M059J (cell line): Measurements from ENCODE around the gene PLPP3.

GRCh38 chr1:56531284-56531684, 48.1 kb downstream of the PLPP3 start:
- RAMPAGE, long total RNA: no peak

- RAMPAGE, long total RNA: no peak
Observed at GRCh38 chr1:56534267-56534930, 45.0 kb downstream of the PLPP3 start.

GRCh38 chr1:56570672-56571710, 8.4 kb downstream of the PLPP3 start:
- RAMPAGE, long total RNA: no peak

GRCh38 chr1:56577241-56577604, 2.1 kb downstream of the PLPP3 start:
- RAMPAGE, long total RNA: no peak

DNA sequence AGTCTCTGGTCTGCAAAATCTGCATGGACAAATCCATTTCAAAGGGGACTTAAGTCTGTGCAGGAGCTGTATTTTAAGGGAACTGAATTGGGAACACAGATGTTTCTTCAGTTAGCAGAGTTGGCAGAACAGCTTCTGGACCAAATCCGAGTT, 1.9 kb downstream of the PLPP3 start:
- RAMPAGE, long total RNA: no peak

- RAMPAGE, long total RNA: no peak
Observed at GRCh38 chr1:56578961-56579728, at the start of gene PLPP3. Gene PLPP3 (minus strand): TSS chr1:56579563.

GRCh38 chr1:56820880-56821835, 2.0 kb upstream of the FYB2 start:
- RAMPAGE, long total RNA: no peak

DNA sequence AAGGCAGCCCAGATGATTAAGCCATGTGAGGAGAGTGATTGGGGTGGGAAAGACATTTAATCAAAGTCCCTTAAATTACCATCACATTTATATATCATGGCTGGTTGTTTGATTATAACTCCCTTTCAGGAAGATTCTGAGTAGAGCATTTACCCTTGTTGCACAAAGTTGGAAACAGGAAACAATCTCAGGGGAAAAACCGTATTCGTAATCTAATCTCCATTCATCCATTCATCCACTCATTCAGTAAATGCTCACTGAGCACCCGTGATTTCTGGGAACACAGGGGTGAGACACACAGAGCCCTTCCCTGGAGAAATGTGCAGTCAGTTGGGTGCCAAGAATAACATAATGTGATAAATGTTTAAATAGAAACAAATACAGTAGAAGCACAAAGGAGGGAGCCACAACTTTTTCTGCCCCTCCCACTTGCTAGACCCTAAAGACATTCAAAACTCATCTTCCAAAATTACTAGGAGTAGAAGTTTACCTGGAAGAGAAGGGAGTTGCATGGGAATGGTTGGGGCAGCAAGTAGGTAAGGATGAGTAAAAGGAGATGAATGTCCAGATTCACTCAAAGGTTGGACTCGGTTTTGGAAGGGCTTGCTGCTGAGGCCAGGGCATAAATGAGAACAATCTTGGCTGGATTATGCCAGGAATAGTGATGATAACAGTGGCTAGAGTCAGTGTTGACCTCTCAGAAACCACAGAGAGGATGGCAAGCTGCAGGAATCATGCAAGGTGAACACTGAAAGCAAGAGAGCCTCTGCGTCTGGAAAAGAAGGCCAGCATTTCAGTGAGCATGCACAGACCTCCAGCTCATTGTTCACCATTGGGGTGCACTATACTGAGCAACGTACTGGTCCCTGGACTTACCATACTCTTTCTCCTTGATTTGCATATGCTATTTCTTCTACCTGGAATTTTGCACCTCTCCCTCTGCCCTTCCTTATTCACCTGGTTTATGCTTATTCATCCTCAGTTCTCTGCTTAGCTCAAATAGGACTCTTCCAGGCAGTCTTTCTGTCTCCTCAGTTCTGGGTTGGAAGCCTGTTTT, 43.3 kb downstream of the C8A start:
- RAMPAGE, long total RNA: no peak

DNA sequence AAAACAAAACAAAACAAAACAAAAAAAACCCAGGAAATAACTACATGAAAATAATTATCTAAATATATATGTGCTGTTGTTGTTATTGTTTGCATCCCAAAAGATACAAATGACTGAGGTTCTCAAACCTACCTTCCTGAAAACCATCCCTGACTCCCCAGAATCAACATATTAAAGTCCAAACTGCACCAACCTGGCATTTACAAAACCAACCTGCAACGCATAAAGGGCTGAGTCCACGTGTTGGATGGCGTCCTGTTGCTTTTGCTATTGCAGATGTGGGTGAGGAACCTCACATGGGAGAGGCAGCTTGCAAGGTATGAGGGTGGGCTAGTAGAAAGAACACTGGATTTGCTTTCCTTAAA, 1.5 kb upstream of the C8B start:
- RAMPAGE, long total RNA: no peak

DNA sequence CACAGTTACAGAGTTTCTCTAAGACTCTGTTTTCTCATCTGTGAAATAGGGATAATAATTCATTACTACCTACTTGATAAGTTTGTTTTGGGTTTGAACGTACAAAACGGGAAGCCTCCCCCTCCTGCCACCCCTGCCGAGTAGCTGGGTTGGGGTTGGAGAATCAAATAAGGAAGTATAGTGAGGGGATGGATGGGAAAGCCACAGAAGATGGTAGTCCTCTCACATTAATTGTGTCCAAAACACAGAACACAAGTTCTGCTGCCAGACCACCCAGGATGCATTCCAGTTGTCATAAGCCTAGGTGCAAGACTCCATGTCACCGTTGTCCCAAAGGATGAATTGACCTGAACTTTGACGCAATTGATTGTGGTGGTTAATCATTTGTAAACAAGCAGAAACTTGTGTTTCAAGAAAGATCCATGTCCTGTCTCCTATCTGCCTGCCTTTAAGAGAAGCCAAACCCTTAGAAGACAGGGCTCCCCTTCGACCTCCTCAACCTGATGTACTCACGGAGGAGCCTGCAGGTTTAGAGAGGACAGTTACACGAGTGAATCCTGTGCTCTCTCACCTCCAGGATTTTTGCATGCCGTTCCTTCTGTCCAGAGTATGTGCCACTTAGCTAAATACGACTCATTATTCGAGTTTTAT, 2.0 kb upstream of the C8B start:
- RAMPAGE, long total RNA: no peak

- RAMPAGE, long total RNA: no peak
Observed at GRCh38 chr1:57003821-57004323, 38.1 kb upstream of the C8B start.

- RAMPAGE, long total RNA: no peak
Observed at GRCh38 chr1:57271069-57271754, 152.6 kb downstream of the DAB1 start.

GRCh38 chr1:57325324-57325772, 98.5 kb downstream of the DAB1 start:
- RAMPAGE, long total RNA: no peak

DNA sequence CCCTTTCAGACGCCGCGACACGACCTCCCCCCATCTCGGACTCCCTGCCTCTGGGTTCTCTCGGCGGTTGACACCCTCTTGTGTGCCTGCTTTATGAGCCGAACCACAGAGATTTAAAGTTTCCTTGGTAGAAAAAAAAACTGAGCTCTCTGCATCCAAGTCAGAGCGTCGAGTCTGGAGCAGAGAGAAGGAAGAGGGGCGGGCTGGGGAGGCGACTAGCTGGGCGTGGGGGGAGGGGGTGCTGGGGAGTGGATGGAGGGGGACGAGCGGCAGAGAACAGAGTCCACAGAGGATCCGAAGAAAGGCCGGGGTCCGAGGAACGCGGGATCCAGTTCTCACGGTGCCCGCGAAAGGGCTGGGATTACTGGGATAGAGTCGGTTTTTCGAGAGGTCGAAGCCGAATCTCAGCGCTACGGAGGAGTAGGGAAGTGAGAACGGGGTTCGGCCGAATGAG, 808 bp downstream of the DAB1 start:
- RAMPAGE, long total RNA: no peak

DNA sequence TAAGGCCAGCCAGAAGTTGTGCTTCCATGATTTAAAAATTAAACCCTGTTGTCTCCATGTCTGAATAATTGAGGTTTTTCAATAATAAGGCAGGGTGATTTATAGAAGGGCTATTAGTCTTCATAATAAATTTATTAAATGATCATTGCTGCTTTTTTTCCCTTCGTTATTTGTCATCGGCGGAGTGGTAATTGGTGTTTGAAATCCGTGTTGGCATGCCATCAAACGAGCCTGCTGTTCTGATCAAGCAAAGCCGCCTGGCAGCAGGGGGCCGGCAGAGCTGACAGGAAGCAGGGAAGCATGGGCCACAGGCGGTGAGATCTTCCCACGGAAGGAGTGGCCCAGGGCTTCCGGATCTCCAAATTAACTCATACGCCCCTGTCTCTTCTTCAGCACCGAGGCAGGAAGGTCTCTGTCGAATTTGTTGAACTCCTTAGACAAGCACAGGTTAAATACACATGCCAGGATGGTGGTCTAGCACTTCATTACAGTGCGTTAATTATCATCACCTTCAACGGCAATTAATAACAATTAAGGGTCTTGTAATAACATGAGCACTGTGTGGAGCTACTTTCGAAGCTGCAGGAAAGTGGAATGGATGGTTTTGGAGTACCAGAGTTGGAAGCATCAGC, 199.2 kb upstream of the DAB1 start:
- RAMPAGE, long total RNA: no peak

DNA sequence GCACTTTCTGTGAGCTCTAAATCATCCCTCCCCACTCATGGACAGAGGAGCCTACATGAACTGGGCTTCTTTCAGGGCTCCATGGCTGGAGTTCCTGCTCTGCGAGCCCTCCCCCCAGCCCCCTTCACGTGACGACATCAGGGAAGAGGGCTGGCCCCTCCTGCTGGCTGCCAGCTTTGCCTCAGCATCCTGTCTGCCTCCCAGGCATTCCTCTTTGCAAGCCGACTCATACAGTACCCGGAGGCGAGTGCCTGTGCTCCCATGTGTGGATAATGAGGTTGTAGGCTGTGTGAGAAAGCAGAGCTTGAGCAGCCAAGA, 113.8 kb downstream of the OMA1 start:
- RAMPAGE, long total RNA: no peak

DNA sequence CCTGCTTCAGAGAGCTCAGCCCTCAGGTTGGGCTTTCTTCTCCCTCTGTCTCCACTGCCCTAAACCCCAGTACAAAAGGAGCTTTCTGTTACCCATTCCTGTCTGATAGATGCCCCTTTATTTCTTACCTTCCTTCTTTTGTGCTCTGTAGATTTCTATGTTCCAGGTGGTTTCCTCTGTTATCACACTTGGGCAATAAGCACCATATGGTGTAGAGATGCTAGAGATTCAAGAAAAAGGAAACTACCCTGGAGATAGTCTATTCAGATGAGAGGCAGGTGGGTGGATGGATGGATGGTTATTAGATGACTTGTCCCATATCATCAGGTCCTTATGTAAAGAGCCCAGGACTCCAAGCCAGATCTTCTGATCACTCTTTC, 40.2 kb upstream of the TACSTD2 start:
- RAMPAGE, long total RNA: no peak

DNA sequence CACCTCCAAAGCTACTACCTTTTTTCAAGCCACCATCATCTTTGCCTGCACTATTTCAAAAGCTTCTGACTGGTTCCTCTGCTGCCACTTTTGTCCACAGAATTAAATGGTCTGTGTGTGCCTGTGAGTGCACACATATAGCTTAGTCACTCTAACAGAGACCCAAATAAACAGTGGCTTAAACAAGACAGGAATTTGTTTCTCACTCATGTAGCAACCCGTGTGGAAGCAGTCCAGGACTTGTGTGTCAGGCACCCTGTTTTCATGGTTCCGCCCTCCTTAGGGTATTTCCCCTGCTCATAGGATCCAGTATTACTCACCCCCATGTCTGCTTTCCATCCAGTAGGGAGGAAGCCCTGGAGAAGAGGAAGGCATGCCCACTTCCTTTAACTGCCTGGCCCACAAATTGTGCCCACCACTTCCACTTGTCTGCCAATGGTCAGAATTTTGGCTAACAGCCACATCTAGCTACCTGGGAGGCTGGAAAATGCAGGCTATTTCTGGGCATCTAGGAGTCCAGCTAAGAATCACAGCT, 41.2 kb upstream of the TACSTD2 start:
- RAMPAGE, long total RNA: no peak

DNA sequence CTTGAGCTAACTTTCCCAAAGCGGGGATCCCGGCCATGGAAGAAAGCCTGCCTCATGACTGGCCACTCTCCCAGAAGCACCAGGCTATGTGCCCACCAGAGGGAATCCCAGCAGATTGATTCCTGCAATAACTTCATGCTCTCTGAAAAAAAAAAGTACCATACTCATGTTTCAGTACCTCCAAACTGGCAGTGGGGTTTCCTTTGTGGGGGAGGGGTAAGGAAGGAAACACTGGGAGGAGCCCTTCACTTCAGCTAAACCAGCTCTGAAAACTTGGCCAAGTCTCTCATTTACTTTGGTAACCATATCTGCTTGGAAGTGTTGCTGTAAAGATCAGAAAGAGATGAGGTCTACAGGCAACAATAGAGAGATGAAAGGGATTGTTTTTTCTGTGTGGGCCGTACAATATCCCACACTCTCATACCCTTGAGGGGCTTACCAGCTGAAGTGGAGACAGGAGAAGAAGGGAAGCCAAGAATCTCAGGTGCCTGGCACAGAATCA, 42.3 kb upstream of the TACSTD2 start:
- RAMPAGE, long total RNA: no peak

DNA sequence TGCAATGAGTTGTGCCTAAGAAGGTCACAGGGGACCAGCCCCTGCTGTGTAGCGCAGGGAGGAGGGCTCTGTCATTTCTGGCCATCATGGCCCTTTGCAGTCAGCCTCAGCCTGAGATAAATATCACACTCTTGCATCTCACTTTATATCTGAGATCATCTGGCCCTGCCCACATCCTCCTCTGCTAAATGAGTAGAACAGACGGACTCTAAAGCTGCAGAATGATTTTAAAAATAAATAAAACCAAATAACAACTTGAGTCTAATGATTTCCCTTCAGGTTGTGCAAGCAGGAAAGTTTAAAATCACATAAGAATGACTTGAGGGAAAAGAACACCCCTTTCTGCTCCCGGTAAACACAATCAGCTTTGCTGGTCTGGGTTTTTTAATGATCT, 18.3 kb upstream of the MYSM1 start:
- RAMPAGE, long total RNA: no peak